Iris pigment epithelial cell (primary cell): Measurements from ENCODE around the genes MAGEB4, NR0B1, RPGR and TSPAN7.

- RRBS: no CpG with 5 or more reads among the region's 2 CpGs
Measured at GRCh38 chrX:23773570-23774117, 9.3 kb upstream of the SAT1 start.

DNA sequence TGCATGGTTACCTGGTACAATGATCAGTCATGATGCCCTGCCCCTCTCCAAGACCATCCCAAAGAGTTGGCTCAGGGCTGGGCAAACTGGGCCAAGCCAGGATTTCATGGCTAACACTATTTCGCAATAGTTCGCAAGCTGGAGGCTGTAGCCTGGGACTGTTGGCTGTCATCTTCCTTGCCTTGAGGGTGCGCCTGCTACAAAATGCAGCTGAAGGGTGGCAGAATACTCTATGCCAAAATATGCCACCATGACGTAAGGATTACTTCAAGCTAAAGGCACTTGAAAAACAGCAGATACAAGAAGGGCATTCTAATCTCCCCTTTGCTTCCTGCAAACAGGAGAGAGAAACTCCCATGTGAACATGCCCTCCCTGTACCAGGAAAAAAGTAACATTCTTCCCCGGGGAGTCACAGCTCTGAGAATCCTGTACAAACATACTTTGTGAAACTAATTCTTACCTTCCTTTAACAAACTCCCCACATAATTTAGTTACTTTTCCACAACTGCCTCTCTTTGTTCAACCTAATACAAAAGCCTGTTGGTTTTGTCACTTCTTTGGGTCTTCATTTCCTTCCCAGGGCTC, 21.1 kb downstream of the SAT1 start:
- RRBS: no CpG with 5 or more reads among the region's 5 CpGs

DNA sequence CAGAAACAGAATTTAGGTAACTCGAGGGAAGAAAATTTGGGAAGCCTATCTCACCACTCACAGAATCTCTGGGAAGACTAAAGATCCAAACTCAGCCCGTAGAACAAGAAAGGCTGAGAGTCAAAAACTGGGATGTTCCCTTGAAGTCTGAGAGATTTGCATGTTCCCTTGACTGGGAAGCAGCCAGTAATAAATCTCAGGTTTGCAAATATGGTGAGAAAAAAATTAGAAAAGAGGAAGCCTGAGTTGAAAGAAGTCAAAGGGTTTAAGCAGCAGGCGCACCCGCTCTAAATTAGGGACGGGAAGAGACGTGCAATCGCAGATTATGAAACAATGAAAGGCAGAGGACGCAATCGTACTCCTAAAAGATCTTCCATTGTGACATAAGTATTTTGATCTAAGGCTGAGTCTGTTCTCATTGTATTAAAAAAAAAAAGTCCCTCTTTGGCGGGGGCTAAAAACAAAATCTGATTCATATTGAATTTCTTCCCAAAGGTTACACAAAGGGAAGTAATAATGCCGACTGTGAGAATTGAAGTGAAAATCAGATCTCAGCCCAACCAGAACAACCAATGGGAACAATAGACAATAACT, 28.1 kb downstream of the SAT1 start:
- RRBS: no CpG with 5 or more reads among the region's 11 CpGs

GRCh38 chrX:23952906-23953777, 45.3 kb downstream of the CXorf58 start:
- RRBS: no CpG with 5 or more reads among the region's 9 CpGs

DNA sequence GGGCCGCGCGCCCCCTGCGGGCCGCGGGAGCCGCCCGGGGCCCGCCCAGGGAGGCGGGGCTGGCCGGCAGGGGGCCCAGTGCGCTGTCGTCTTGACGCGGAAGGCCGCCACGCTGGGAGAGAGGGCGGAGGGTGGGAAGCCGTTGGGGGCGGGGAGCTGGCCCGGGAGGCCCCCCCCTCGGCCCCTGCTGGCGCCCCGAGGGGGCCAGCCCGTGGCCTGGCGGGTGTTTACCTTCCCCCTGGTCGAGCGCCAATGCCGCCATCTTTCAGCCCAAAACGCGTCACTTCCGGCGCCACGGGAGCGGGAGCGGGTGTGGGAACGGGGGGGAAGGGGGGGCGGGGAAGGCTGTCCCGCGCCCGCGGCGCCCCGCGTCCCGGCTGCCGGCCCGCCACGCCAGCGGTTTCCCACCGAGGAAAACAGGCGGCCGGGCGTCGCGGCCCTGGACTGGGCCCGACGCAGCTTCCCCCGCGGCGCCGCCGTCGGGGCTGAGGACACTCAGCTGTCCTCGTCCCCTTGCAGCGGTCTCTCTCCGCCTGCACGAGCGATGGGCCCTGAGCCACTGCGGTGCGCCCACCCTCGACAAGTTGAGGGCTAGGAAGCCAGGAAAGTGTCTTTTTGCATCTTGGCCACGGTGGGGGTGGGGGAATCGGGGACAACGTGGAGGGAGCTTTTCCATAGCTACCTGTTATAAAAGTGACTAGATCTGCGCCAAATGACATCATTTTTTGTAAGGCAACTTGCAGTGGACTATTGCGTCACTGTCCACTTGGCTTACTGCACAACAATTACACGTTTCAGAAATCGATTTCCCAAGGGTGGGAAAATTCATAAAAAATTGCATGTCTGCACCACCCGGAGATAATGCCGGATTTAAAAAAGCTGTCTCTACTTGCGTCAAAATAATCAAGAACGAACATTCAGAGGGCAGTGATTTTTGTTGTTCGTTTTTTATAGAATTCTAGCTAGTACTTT, 1.3 kb downstream of the KLHL15 start:
- RRBS: 13% methylated on average over 31 of the region's 84 CpGs

- RRBS: no CpG with 5 or more reads among the region's 13 CpGs
Measured at GRCh38 chrX:24063400-24064616, 9.1 kb downstream of the EIF2S3 start.

- RRBS: no CpG with 5 or more reads among the region's 3 CpGs
Measured at GRCh38 chrX:24153228-24153588, 3.7 kb downstream of the ZFX start.

DNA sequence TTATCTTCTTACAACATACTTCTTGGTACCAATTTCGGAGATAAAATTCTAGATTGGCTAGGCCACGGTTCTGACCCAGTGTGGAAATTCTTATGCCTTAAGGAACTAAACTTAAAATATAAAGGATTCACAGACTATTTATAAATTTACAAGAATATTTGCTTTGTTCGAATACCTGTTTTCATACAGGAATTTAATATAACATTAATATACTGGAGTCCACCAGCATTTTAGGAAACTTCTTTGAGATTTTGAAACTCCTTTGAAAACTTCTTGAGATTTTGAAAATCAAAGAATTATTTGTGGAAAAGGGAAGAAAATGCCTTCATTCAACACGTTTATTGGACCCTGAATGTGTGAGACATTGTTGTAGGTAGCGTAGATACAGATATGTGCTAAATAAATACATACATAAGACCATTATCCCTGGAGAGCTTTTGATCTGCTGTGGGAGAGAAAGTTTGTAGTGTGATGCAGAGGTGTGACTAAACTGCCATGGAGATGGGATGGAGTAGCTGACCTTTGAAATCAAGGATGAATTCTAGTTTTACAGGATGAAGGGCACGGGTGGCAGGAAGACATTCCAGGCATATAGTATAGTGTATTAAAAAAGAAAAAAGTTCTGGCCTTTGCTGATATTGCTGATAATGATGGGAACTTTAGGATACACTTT, 31.5 kb downstream of the ZFX start:
- RRBS: no CpG with 5 or more reads among the region's 6 CpGs

DNA sequence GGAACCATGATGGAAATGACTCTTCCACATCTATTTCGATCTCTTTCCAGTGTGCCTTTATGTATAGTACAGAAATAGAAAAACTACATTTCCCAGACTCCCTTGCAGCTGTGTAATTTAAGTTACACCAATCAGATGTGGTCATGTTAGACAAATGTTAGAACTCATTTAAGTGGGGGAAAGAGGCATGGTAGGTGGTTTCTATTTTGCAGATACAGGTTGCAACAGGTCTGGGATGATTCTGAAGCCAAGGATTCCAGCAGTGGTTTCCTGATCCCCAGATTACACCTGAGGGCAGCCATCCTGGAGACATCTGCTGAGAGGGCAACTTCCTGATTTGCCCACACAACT, 38.7 kb upstream of the PDK3 start:
- RRBS: no CpG with 5 or more reads among the region's 1 CpG

GRCh38 chrX:30241722-30242243, at the start of gene MAGEB4:
TSS of gene MAGEB4 (plus strand) at chrX:30242000.
- RRBS: no CpG with 5 or more reads among the region's 8 CpGs

GRCh38 chrX:30308888-30309892, at the start of gene NR0B1:
TSS of gene NR0B1 (minus strand) at chrX:30309390.
- RRBS: 33% methylated on average over 2 of the region's 75 CpGs

DNA sequence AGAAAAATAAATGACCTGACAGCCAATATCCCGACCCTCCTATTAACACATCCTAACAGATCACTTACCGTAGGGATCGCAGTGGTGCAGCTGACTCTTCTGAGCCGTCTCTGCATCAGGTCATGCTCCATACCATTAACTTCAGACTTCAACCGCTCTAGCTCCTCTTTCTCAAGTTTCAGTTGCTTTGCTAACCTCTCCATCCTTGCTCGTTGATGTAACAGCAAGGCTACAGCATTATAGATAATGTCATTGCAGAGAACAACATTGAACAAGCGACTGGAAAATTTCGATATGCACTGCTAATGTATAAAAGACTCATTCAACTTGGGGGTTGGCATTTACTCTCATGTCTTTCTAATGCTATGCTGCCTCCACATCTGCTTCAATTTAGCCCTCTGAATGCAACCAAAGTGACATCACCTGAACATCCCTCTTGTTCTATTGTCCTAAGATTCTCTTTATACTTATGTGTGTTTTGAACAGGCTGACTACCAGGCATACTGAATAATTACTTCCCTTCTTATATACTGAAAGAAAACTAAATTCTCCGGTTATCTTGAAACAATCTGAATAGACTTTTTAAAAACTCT, 36.2 kb downstream of the TAB3 start:
- RRBS: no CpG with 5 or more reads among the region's 9 CpGs

DNA sequence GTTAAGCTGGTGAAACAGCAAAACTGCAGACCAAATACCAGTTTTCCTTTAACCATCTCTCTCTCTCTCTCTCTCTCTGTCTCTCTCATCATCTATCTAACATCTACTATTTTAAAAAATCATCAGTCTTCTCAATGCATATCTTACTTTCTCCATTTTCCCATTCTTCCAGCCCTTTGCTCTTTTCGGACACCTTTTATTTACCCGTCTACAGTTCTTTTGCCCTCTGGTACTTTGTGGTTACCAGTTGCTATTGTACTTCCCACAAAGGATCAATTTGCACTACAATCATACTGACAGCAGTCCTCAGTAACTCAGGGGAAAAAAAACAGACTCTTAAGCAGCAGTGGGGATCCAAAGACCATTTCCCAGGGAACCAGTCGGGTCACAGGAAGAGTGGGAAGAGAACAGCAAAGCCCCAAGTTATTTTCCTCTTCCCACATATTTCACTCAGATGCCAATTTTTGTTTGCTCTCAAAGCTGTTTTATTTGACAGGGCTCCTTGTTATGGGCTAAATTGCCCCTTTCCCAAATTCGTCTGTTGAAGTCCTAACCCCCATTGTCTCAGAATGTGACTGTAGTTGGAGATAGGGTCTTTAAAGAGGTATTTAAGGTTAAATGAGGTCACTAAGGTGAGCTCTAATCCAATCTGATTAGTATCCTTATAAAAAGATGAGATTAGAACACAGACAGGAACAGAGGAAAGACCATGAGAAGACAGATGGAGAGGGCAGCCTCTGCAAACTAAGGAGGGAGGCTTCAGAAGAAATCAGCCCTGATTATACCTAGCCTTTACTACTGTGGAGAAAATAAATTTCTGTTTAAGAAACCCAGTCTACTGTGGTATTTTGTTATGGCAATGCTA, 22.9 kb downstream of the DMD start:
- RRBS: no CpG with 5 or more reads among the region's 4 CpGs

DNA sequence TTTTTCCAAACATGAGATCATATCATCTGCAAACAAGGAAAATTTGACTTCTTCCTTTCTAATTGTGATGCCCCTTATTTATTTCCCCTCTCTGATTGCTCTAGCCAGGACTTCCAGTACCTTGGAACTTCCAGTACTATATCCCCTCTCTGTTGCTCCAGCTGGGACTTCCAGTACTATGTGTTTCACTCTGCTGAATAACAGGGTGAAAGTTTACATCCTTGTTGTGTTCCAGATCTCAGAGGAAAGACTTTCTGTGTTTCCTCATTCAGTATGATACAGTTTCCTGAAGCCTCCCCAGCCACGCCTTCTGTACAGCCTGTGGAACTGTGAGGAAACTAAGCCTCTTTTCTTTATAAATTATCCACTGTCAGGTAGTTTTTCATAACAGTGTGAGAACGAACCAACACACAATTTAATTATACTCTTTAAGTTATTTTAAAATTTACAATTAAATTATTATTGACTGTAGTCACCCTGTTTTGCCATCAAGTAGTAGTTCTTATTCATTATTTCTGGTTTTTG, 381.2 kb upstream of the FAM47C start:
- RRBS: no CpG with 5 or more reads among the region's 2 CpGs

- RRBS: no CpG with 5 or more reads among the region's 5 CpGs
Measured at GRCh38 chrX:38054080-38054442, 47.7 kb downstream of the SYTL5 start.

DNA sequence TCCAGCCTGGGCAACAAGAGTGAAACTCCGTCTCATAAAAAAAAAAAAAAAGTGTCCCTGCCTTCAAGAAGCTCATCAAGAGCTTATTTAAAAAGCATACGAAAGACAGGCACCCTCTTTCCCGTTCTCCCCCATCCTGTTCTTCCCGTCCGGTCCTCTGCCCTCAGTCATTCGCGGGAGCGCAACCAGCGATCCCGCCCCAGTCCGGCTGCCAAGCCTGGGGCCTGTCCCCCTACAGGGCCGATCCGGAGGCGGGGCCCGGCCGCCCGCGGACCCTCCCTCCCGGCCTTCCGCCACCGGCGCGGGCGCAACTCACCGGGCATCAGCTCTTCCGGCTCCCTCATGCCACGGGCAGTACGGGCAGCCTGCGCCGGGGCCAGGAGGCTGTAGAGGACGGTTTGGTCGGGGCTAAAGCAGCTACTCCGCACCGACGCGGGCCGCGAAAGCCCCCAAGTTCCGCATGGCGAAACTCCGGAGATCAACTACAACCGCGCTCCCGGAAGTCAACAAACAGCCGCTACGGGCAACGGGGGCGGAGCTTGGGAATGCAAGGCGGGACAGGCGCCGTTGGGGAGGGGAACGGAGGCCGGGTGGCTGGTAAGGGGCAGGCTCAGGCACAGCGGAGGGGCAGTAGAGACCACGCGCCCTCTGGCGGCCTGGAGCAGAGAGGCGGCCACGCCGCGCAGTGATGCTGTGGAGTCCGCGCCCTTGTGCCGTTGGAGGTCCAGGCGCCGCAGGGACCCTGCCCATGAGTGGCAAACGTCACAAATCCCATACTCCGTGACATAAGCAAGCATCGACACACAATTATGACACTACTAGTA, at the start of gene RPGR:
TSS of gene RPGR (minus strand) at position 486 of the 824 bp plus-strand sequence.
- RRBS: 24% methylated on average over 30 of the region's 69 CpGs

- RRBS: no CpG with 5 or more reads among the region's 6 CpGs
Measured at GRCh38 chrX:38356614-38356946, 4.2 kb downstream of the OTC start.

GRCh38 chrX:38561103-38562278, at the start of gene TSPAN7:
TSS of gene TSPAN7 (plus strand) at chrX:38561542.
- RRBS: 42% methylated on average over 6 of the region's 103 CpGs